NB4 (cell line): Measurements from ENCODE around the gene KBTBD2.

- RRBS: no CpG with 5 or more reads among the region's 8 CpGs
Measured at GRCh38 chr7:30752857-30753618, 1.1 kb downstream of the INMT start.

GRCh38 chr7:30816203-30816599 is 45.0 kb downstream of the MINDY4 start:
- RRBS: no CpG with 5 or more reads among the region's 9 CpGs

DNA sequence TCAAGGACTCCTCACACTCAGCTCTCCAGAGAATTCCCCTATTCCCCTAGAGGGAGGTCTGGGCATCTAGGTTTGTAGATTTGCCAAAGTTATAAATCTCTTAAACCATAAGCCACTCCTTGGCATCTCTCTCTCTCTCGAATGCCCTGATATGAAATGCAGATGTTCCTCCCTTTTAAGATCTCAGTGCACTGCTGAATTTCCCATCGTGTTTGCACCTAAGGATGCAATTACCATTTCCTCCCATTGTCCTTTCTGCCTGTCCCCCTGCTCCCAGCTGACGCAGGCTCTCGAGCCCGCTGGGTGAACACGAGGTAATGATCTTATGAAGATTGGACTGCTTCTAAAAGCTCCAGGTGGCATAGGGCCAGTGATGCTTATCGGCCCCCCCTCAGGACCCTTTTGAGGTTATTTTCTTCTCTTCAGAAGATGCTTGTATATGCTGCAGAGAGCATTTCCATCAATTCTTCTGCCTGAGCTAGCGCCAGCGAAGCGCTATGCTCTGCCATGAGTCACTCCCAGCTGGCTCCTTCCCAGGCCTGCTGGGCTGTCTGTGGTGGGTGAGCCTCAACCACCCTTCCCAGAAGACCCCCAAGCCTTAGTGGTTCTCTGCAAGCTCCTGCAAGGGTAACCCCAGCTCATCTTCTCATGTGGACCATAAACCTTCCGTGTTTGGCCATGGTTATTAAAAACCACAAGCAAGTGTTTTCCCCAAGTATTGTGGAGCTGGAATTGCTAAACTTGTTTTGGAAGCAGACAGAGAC is 41.6 kb upstream of the AQP1 start:
- RRBS: no CpG with 5 or more reads among the region's 11 CpGs

GRCh38 chr7:30938300-30938703 is 25.5 kb upstream of the GHRHR start:
- RRBS: no CpG with 5 or more reads among the region's 9 CpGs

DNA sequence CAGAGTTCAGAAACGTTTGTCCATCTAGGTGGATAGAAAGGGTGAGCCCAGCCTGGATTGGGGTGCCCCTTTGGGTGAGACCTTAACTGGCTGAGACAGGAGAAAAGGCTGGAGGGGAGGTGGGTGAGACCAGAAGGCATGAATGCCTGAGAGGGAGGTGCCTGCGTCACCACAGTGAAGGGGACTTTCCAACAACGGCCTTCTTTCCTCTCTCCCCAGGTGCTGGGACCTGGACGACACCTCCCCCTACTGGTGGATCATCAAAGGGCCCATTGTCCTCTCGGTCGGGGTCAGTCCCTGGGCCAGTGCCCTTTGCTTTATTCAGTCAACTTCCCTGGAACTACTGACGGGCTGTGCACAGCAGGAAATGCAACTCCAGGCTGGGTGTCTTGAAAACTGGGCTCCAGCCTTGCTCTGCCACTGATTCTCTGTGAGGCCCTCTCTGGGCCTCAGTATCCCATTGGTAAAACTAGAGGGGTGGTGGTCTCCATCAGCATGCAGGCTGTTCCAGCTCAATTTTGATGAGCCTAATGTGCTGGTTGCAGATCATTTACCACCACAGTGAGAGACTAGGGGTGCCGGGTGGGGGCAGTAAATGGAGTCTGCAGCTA is 11.1 kb downstream of the GHRHR start:
- RRBS: no CpG with 5 or more reads among the region's 8 CpGs

DNA sequence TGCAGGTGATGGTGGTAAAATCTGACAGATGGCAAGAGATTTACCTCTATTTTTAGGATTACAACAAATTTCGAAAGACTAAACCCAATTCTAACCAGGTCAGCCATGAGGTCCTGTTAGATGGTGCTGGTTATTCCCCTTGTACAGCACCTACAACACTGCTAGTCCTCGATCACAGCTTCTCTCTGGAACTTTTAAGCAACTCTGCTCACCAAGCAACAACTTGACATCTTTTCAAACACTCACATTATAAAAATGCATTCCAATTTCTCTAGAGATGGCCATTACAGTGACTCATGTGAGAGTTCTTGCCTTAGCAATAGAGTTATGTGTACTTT is 122.3 kb downstream of the PDE1C start:
- RRBS: no CpG with 5 or more reads among the region's 2 CpGs

GRCh38 chr7:32070737-32071556 is 740 bp upstream of the PDE1C start:
- RRBS: 66% methylated on average over 32 of the region's 68 CpGs

DNA sequence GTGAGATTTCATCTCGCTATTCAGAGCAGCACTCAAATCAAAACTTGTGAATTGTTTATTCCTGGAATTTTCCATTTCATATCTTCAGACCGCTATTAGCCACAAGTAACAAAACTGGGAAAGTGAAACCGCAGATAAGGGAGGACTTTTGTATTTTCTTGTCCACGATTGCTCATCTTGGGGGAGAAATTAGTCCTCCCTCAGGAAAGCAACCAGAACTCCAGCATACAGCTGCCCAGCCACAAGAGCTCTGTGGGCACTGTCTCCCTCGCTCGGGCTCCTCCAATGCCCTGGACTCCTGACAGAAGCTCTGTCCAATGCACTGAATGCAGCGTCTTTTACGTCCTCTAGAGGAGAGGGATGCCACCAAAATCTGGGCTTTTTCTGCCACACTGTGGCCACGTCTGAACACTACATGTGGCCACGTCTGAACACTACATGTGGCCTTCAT is 134.0 kb upstream of the PDE1C start:
- RRBS: no CpG with 5 or more reads among the region's 10 CpGs

GRCh38 chr7:32464250-32465059 is 25.7 kb downstream of the LSM5 start:
- RRBS: no CpG with 5 or more reads among the region's 37 CpGs

- RRBS: no CpG with 5 or more reads among the region's 9 CpGs
Measured at GRCh38 chr7:32524075-32524666, 28.9 kb downstream of the AVL9 start.

- RRBS: no CpG with 5 or more reads among the region's 6 CpGs
Measured at GRCh38 chr7:32657904-32658354, 162.6 kb downstream of the AVL9 start.

DNA sequence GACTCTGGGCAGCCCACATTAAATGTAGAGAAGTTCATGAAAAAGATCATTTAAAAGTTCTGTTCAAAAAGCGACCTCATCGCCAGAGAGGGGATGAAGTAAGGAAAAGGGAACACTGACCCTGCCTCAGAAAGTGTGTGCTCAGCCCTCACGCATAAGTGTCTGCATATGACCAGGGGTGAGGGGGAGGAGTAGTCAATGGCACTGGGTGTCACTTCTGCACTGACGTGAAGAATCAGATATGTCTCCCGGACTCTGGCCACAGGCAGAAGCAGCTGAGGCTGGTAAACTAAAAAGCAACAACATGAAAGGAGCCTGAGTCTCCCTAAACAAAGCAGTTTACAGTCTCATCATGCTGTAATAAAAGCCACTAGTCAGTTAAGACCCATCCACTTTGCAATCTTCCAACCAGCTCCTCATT is 168.5 kb downstream of the AVL9 start:
- RRBS: no CpG with 5 or more reads among the region's 5 CpGs

DNA sequence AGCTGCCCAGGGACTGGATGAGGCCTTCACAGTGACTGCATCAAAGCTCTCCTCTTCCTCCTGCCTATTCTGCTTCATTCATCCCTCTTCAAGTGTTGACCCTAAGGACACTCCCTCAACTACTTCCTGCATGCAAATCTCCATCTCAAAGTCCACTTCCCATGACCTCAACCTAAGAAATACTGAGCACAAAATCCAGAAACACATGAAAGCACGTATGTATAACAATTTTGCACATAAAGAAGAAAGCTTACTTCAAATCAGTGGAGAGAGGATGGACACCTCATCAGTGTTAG is 182.4 kb downstream of the AVL9 start:
- RRBS: no CpG with 5 or more reads among the region's 1 CpG

DNA sequence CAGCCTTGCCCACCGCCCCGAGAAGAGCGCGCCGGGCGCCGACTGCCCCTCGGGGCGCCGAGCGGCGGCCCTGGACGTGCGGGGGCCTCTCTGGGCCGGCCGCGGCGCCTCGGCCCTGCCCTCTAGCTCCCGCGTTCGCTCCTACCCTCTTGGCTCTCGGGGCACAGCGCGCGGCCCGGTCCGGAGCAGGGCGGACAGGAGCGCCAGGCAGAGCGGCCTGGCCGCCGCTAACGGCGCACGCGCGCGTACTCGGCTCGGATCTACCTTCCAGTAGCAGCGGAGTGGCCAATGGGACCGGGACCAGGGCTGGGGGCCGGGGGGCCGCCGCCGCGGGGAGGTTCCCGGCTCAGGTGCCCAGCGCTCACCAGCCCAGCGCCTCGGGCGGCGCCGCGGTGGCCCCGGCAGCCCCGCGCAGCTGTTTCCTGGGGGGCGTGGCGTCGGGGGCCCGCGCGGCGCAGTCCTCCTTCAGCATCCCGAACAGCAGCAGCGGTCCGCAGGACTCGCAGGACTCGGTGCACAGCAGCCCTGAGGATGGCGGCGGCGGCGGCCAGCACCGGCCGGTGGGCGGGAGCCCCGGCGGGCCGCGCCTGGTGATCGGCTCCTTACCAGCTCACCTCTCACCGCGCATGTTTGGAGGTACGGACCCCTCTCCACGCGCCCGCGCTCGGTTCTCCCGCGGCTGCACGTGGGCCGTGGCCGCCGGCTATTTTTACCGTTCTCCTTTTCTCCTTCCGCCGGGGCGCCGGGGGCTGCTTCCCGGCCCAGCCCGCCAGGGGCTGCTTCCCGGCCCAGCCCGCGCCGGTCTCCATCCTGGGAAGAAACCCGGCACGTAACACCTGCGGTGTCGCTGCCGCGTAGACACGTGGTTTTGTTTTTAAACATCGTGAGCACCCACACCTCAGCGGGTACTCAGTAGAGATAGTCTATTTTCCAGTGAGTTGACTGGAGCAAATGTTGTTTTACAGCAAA is 162.9 kb downstream of the KBTBD2 start:
- RRBS: under 1% methylated on average over 15 of the region's 117 CpGs

- RRBS: no CpG with 5 or more reads among the region's 8 CpGs
Measured at GRCh38 chr7:32868154-32869156, 23.1 kb downstream of the KBTBD2 start.

DNA sequence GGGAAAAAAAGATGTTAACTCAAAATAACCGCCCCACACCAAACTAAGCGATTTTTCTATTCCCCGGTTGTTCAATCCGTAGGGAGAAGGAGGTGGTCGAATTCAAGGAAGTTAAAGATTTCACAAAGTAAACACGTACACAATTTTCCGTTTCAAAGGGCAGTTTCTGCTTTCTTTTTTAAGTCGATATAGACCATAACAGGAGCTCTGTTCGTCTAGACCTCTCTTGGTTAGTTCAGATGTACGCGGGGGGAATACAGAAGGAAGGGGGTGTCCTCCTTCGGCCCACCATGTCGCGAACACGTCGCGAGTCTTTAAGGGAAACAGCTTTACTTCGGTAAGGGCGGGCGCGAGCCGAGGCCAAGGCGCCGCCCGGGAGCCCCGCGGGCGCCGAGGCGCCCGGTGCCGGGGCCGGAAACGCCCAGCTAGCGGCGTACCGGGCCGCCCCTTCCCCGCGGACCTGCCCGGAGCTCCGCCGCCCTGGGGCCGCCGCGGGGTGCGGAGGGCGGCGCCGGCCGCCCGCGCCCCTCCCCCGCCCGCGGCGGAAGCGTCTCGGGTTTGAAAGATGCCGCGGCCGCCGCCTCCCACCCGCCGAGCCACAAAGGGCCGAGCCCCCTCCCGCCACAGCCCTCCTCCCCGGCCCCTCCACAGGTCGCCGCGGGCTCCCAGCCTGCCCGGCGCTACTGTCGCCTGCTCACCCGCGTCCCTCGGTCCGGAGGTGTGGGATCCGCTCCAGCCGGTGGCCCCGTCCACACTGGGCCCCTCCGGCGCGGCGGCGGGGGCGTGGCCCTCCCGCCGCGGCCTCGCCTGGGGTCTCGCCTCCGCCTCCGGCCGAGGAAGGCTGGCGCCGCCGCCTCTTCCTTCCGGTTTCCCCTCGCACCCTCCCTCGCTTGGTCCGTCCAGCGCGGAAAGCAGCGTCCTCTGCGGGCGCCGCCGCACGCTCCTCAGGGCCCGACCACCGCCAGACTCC is at the start of gene KBTBD2:
TSS of gene KBTBD2 (minus strand) at position 923 of the 970 bp plus-strand sequence.
- RRBS: 2% methylated on average over 38 of the region's 112 CpGs

DNA sequence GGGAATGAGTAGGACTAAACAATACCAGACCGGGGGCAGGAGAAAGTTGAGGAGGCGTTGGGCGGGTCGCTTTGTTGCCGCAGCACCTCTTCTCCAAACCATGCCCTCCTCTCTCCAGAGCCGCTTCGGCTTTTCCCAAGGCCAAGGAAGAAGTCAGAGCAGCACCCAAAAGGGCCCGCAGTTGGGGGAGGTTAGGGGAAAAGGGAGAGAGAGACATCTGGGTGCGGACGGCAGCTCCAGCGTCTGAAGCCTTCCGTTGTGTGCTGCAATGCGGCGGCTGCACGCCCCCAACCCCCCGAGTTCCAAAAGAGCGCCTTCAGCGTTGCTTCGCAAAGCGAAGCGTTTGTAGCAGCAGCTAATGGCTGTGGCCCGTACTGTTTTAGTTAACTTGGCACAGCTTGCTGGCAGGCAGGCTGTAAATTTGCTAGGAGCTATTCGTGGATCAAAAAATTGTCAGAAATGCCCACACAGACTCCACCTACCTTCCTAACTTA is 949 bp upstream of the KBTBD2 start:
- RRBS: no CpG with 5 or more reads among the region's 23 CpGs

DNA sequence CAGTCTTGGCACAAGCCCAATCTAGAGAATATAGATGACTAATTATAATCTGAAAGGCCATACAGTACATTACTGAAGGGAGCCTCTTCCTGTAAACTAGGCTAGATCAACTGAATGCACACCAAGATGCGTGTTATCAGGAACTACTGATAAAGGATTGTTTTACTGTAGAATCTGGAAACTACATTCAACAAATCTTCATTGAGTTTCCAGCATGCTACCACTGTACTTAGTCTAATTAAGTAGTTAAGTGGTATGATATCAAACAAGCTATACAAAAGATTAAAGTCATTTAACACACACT is 1.3 kb upstream of the KBTBD2 start:
- RRBS: no CpG with 5 or more reads among the region's 1 CpG

GRCh38 chr7:32941538-32941810 is 15.8 kb upstream of the FKBP9 start:
- RRBS: no CpG with 5 or more reads among the region's 3 CpGs

- RRBS: no CpG with 5 or more reads among the region's 13 CpGs
Measured at GRCh38 chr7:33733743-33734375, 171.5 kb upstream of the BMPER start.